ENCODE data around the gene LRRK1.

DNA sequence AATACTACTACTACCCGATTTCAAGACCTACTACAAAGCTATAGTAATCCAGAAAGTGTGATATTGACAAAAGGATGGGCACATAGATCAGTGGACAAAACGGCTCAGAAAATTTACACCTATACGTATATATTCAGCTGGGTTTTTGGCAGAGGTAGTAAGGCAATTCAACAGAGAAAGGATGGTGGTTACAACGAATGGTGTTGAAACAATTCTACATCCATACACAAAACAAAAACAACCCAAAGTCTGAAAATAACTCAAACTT, 35.5 kb downstream of the LYSMD4 start:
- RRBS: no CpG with 5 or more reads among the region's 4 CpGs

- RRBS: no CpG with 5 or more reads among the region's 7 CpGs
Measured at GRCh38 chr15:99706456-99706996, 26.7 kb downstream of the LYSMD4 start.

DNA sequence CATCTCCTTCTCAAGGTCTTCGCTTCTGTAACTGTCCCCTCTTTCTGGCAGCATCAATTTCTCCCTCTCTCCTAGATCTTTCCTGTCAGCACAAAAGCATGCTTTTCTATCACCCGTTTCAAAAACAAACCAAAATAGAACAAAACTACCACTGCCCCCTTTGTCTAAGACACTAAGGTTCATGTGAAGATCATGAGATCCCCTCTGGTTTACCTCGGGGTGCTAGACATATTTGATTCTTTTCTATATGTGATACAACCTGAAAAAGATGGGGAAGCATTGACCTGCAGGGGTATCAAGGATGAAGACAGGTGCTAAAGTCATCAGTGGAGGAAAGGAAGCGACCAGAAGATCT, 12.4 kb downstream of the LYSMD4 start:
- RRBS: no CpG with 5 or more reads among the region's 4 CpGs

- RRBS: 3% methylated on average over 8 of the region's 57 CpGs
Measured at GRCh38 chr15:99732237-99733248, 694 bp downstream of the LYSMD4 start.

- RRBS: no CpG with 5 or more reads among the region's 8 CpGs
Measured at GRCh38 chr15:100114020-100114455, 227.7 kb downstream of the ADAMTS17 start.

DNA sequence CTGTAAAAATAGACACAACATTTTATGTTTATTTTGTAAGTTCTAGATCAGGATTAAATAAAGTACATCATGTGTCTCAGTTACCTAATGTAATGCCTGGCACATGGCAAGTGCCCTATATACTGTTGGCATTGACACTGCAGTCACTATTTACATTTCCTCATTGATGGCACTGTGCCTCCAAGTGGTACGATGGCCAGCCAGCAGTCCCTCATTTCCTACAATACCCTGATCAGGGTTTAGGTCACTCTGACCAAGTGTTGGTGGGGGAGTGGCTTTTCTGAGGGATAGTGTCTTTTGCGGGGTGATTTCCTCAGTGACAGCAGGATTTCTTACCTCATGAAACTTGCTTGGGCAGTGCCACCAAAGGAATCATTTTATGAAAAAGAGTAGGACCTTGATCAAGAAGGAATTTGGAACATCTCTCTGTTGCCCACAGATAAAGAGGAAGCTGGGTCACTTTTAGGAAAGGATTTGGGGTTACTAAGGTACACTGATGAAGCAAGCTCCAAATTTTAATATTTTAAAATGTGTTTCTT, 11.5 kb downstream of the CERS3 start:
- RRBS: no CpG with 5 or more reads among the region's 2 CpGs

DNA sequence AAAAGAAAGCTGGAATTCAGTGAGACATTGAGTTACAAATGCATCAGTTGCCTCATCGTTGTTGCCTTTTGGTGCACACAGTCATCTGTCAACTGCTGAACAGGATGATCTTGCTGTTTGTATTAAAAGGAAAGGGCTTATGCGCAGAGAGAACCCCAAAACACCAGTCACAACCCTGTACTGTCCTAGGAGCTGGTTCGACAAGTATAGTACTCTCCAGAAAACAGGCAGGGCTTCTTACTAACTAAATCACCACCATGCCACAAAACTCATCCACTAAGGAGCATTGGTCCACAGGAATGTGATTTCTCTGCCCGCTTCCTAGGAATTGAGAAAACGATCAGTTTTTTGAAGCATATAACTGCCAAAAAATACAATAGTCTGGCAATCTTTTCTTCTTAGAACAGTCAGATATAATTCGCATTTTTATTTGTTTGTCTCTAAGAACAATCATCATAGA, 362 bp upstream of the CERS3 start:
- RRBS: no CpG with 5 or more reads among the region's 6 CpGs

GRCh38 chr15:100614256-100614591, 11.8 kb downstream of the ASB7 start:
- RRBS: no CpG with 5 or more reads among the region's 3 CpGs

DNA sequence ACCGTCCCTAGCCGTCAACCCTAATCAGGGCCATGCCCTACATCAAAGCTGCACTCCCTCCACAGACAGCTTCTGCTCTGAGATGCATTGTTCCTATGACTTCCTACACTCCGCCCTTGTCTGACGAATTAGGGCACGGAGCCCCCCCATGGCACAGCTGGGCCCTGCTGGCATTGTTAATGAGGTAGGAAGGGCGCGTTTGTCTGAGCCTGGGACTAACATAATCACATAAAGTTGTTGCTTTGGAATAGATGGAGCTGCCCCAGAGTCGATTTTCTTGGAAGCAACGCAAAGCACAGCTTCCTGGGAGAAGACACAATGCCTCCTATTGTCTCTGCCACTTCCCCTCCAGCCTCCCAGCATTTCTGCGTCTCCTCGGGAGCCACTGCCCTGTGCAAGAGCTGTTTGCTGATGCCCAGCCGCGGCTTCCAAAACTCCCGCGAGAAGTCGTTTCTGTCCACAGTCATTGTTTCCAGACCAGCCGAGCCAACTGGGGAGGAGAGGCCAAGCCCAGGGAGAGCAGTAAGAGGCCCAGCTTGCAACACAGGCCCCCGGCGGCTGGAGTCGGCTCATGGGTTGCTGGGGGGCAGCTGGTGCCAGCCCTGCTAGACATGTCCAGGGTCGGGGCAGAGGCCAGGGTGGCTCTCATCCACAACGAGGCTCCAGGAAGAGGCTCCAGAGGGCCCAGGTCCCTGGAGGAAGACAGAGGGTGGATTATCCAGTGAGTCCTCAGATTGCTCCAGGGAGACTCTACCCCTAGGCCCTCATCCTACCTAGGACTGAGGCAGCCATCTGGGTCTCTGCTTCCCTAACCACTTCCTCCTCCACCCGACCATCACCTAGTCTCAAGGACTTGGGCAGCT, 18.0 kb upstream of the ALDH1A3 start:
- RRBS: no CpG with 5 or more reads among the region's 23 CpGs

- RRBS: 1% methylated on average over 33 of the region's 112 CpGs
Measured at GRCh38 chr15:100918757-100919656, at the start of gene LRRK1. Gene LRRK1 (plus strand): TSS chr15:100919357.

GRCh38 chr15:100987001-100987494, 67.9 kb downstream of the LRRK1 start:
- RRBS: no CpG with 5 or more reads among the region's 4 CpGs

GRCh38 chr15:101020862-101021420, 101.8 kb downstream of the LRRK1 start:
- RRBS: no CpG with 5 or more reads among the region's 12 CpGs

GRCh38 chr15:101047410-101047925, 128.3 kb downstream of the LRRK1 start:
- RRBS: no CpG with 5 or more reads among the region's 20 CpGs

DNA sequence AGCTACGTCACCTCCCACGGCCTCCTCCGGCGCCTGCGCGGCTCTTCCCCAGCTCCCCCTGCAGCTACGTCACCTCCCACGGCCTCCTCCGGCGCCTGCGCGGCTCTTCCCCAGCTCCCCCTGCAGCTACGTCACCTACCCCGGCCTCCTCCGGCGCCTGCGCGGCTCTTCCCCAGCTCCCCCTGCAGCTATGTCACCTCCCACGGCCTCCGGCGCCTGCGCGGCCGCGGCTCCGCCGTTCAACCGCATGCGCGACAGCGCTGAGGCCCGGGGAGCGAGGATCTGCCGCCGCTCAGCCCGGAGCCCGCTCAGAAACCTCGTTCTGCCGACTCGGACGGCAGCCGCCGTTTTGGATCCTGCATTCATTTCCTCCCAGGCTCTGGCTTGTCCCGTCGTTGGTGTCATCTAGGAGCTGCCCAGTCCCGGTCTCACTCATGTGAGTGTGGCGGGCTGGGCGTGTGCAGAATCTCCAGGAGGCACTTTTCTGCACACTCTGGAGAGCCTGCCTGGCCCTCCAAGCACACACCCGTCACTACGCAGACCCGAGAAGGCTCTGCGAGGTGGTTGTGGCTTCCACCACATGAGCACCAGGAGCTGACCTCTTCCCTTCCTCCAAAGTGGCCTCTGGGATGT, 165.4 kb downstream of the CHSY1 start:
- RRBS: 94% methylated on average over 21 of the region's 52 CpGs

- RRBS: 93% methylated on average over 3 of the region's 25 CpGs
Measured at GRCh38 chr15:101091076-101092139, 160.4 kb downstream of the CHSY1 start.

DNA sequence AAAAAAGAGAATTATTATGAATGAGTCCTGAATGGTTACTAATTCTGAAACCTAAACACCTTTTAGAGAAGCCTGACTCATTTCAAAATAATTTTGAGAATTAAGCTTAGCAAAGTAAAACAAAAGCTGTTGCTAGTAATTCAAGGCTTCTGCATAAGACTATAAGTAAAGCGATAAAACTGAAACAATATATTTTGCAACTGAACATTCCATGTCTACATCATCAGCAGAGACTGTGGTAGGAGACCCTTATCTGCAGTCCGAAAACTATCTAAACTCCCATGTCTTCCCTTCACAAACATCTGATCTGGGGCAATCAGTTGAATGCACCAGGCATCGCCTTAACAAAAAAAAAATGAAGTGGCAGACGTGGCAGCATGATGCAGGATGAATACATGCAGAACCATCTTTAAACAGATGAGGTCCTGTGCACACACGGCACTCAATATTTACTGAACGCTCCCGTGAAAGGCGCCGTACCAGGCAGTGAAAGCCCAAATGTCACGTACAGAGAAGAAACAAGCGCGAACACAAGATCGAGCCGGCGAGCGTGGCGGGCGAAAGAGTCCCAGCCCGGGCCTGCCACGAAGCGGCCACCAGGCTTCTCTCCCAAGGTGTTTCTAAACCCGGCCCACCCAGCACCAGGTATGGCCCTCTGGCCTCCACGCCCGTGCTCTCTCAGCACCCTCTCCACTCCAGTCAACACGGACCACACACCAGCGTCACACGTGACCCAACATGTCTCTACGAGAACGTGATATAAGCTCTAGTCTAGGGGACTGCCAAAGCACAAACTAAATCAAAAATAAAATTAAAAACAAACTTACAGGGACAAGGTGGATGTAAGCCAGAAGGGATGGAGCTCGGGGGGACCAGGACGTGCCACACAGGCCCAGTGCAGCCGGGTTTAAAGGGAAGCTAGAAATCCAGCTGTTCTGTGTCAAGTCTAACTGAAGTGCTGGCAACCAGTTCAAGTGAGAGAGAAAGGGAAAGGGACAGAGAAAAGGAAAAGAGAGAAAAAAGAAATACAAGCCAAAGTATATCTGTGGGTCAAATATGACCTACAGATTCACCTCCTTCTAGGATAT, 62.9 kb downstream of the CHSY1 start:
- RRBS: 93% methylated on average over 4 of the region's 32 CpGs

DNA sequence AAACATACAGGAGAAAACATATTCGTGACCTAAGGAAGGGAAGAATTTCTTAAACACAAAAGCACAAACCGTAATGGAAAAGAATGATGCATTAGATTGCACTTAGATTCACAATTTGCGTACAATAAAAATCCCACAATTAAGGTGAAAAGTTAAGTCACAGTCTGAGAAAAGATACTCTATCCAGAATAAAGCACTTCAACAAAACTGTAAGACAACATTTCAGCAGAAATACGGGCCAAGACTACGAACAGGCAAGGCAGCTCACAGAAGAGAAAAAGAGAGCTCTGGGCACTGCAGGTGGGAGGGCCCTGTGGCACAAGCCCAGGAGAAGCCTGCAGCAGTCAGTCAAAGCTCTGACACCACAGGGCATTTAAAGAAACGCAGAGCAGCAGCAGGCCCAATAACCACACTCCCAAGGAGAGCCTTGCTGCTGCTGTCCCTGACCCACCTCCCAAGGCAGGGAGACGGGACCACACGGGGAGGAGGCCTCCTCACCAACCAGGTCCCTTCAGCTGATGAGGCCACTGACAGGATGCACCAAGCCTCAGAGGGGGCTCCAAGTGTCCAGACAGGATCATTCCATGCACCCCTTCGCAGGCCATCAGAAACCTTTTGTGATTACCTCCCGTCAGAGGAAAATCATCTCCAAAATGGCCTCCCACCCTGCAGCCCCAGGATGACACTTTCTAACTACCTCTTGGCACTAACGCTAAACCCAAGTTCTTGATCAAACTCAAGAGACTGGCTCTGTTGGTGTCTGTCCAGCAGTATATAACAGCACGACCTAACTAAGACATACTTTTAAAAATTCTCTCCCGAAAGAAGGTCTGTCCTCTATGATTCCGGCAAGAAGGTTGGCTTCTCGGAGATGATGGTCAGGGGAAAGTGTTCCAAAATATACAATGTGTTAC, 19.1 kb downstream of the CHSY1 start:
- RRBS: no CpG with 5 or more reads among the region's 15 CpGs

- RRBS: no CpG with 5 or more reads among the region's 15 CpGs
Measured at GRCh38 chr15:101242366-101243263, 9.2 kb downstream of the CHSY1 start.

- RRBS: no CpG with 5 or more reads among the region's 8 CpGs
Measured at GRCh38 chr15:101247239-101247906, 4.5 kb downstream of the CHSY1 start.

DNA sequence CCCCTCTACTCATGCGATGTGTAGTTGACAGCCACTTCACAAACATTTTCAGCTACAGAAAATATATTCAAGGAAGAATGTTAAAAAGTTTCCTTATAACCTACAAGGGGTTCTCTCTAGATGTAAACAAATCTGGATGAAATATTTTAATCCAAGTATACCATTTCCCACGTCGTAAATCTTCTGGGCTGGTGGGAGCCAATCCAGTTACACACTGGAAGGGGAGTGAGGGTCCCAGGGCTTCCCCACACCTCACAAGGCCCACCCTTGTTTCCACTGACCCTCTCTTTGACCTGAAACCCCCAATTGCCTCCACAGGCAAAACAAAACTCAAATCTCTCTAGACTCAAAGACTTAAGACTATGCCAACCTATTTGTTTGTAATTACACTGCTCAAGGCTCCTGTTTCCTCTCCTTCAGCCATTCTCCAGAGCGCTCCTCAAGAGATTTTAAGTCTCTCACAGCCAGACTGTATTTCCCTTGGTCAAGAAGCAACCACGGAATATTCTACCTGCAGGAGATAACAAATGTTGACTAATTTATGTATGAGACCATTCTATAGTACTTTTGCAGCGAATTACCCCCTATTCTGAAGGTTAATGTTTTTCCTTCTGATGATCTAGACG, 6.0 kb downstream of the SELENOS start:
- RRBS: no CpG with 5 or more reads among the region's 7 CpGs